SK-MEL-5 (cell line): Measurements from ENCODE around the gene FREM2.

RAMPAGE:
- cytosol, long total RNA, result no peak
- long total RNA, result no peak
- nucleus, long total RNA, result start-site peak on the minus strand at chr13:33542226-33543013, 39 and 8 reads in 2 replicates
Measured at GRCh38 chr13:33541875-33543118, 256.7 kb upstream of the STARD13 start.

DNA sequence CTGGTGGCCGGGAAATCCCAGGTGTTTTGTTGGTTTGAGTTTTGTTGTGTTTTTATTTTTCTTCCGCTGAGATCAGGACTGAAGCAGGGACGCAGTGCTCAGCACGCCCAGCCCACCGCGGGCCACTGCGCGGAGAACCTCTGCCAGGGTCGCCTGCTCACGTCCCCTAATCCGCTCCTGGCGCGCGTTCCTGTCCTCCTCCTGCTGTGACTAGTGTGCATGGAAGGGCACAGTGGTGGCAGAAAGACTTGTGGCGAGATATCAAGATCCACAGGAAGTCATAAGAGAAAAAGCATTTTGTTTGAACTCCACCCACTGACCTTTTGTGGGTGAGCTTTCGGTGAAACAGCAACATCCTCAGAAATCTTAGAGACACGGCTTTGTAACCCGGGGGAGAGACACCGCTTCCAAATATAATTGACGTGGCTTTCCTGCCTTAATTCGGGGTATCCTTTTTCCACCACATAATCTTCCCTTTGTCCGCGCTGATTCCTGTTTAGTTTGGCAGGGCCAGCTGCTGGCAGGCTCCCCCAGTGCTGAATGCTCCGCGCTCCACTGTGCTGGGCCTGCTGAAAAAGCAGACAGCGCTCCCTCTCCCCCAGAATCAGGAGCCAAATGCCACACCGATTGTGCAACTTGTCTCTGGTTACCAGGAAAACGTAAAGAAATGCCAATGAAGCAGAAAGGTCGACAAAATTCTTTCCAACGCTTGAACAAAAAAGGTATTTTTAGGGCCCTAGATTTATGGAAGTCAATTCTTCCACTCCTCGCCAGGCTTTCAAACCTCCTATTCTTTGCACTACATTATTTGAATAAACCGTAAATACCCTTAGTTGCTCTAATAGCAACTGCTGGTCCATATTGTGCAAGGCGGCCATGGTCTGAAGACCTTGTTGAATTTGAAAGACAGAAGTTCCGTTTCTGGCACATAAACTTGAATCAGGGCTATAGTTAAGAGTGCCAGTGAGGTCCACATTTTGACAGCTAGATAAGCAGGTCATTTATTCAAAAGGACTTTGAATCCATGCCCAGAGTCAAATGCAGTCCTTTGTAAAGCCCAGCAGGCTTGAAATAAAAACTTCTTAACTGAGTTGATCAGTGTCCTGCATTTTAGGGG, 206.9 kb upstream of the RFC3 start:
RAMPAGE:
- cytosol, long total RNA, result no peak
- long total RNA, result no peak
- nucleus, long total RNA, result no peak

GRCh38 chr13:33644558-33644951, 173.4 kb upstream of the RFC3 start:
RAMPAGE:
- cytosol, long total RNA, result no peak
- long total RNA, result no peak
- nucleus, long total RNA, result no peak

DNA sequence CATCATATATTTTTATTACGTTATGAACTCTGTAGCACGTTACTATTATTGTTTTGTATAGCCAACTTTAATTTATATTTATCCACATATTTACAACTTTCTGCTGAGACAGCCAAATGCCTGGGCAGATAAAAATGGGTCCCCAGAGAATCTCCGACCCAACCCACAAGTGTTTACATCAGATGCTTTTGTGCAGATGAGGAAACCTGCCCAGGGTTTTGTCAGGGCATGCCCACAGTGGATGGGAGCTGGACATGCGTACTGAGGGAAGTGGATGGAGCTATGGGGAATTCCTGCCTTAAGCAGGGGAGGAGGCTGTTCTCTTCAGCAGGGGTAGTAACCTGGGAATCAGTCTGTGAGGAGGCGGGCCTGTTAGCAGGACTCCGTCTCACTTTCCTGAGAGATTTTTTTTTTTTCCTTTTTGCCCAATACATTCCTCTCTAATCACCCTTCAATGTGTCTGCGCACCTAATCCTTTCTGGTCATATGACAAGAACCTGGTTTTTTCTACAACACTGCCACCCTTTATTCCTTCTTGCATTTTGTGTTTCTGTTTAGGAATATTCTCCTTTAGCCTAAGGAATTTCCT, 123.0 kb downstream of the RFC3 start:
RAMPAGE:
- cytosol, long total RNA, result no peak
- long total RNA, result no peak
- nucleus, long total RNA, result no peak

GRCh38 chr13:34335612-34336123, 517.7 kb downstream of the RFC3 start:
RAMPAGE:
- cytosol, long total RNA, result no peak
- long total RNA, result no peak
- nucleus, long total RNA, result no peak

DNA sequence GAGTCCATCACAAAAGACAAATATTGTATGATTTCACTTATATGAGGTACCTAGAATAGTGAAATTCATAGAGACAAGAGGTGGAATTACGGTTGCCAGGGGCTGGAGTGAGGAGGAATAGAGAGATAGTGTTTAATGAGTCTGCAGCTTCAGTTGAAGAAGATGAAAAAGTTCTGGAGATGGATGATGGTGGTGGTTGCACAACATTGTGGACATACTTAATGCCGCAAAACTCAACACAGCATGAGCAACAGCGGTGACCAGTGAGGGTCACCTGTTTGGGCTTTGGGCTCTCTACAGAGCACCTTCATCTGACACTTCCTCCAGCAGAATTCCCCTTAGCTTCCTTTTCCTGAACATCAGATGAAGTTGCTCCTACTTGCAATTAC, 163.1 kb downstream of the DCLK1 start:
RAMPAGE:
- cytosol, long total RNA, result no peak
- long total RNA, result no peak
- nucleus, long total RNA, result no peak

RAMPAGE:
- cytosol, long total RNA, result no peak
- long total RNA, result no peak
- nucleus, long total RNA, result no peak
Measured at GRCh38 chr13:36060905-36061583, 70.1 kb downstream of the DCLK1 start.

GRCh38 chr13:36919102-36919554, 910 bp downstream of the SMAD9 start:
RAMPAGE:
- cytosol, long total RNA, result no peak
- long total RNA, result no peak
- nucleus, long total RNA, result no peak

DNA sequence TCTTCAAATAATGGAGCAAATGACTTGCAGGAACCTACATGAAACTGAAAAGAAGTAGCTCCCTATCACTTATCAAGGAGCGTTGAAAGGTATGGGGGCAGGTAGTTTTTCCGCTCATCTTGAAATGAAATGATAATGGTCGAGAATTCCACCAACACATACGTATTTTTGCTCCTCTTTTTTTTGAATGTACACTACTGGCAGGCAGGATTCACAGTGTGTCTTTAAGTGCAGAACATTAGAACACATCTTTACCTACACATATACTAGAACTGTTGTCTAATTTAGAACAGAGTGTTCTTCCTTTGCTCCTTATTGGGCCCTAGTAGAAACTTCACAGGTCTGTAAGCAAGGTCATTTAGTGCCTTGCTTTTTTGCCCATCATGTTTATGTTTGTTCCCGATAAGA, 8.1 kb downstream of the CSNK1A1L start:
RAMPAGE:
- cytosol, long total RNA, result no peak
- long total RNA, result no peak
- nucleus, long total RNA, result no peak

RAMPAGE:
- cytosol, long total RNA, result no peak
- long total RNA, result no peak
- nucleus, long total RNA, result start-site peak on the plus strand at chr13:38686998-38687738, 12 and 6 reads in 2 replicates
Measured at GRCh38 chr13:38686603-38687724, at the start of gene FREM2. FREM2 (plus strand) TSS chr13:38687077.

DNA sequence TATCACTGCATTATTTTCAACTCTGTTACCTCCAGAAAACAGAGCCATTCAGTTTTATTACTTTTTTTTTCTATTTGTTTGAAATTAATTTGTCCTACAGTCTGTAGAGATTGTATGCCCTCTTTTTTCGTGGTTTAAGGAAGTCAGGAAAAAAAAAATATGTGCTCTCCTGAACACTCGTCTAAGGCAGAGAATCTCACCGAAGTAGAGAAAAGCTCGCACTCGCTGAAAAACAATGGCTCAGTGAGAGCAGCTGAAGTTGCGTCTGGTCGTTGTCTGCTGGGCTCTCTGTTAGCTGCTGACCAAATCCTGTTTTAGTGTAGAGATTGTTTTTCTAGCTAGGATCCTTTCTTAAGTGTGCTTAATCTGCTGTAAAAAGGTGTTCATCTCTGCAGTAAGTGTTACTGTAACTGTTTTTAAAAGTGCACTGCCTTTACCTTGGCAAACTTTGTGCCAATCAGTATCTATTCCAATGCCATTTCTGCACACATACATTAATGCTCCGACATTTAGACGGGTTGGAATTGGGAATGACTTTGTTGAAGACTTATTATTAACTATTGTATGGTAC, 38.6 kb downstream of the STOML3 start:
RAMPAGE:
- cytosol, long total RNA, result no peak
- long total RNA, result no peak
- nucleus, long total RNA, result no peak

GRCh38 chr13:39022251-39022708, 15.6 kb downstream of the PROSER1 start:
RAMPAGE:
- cytosol, long total RNA, result no peak
- long total RNA, result no peak
- nucleus, long total RNA, result no peak

RAMPAGE:
- cytosol, long total RNA, result no peak
- long total RNA, result no peak
- nucleus, long total RNA, result no peak
Measured at GRCh38 chr13:39600677-39601423, 2.1 kb downstream of the LHFPL6 start.

DNA sequence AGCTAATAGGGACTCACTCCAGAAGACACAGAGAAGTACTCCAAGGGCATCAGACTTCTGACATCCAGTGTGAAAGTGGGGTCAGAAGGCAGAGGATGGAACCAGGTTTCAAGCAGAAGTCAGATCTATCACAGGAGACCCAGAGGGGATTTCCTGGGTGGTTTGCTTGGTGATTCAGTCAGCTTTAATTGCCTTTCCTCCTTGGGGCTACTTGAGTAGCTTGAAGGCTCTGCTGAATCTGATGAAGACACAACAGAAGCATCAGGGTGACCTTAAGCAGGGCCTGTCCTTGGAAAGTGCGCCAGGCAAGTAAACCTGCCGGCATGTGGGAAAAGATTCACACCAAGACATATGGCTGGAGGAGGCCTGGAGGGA, 300.6 kb downstream of the COG6 start:
RAMPAGE:
- cytosol, long total RNA, result no peak
- long total RNA, result no peak
- nucleus, long total RNA, result no peak

RAMPAGE:
- cytosol, long total RNA, result no peak
- long total RNA, result no peak
- nucleus, long total RNA, result no peak
Measured at GRCh38 chr13:40060025-40060769, 404.7 kb downstream of the COG6 start.

DNA sequence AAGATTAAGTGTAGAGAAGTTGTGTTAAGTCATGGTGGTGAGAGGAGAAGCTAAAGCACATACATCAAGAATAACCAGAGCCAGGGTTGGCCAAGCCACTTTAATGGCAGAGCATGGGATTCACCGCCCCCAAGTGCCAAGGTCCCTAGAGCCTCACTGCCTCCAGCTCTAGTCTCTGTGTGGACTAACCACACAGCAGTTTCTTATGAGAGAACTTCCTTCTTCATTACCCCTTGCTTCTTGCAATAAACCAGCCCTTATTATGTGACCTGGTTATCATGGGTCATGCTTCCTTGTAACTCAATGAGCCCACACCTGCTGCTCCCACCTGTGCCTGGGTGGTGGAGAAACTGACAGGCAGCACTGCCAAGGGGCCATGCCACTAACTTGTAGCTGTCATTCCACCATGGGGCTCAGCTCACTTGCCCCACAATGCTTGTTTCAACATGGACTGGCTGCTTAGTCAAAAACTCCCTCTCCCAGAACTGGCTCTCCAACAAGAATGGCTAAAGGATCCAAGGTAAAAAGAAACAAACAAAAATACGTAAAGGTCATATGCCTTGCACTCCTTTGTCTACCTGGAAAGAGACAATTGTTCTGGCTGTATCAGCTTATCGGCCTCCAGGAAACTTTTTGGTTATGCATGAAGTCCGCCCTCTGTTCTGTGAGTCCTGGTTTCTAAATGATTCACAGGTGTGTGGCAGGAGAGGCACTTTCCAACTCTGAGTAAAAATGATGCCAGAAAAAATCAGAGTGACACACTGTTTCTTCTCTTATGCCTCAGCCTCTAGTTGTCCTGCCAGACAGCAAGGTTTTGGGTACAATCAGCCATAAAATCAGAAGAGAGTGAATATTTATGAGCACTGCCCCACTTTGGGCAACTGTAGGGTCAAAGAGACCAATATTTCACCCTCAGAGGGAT, 446.4 kb downstream of the COG6 start:
RAMPAGE:
- cytosol, long total RNA, result no peak
- long total RNA, result no peak
- nucleus, long total RNA, result no peak

GRCh38 chr13:40113449-40114015, 458.1 kb downstream of the COG6 start:
RAMPAGE:
- cytosol, long total RNA, result no peak
- long total RNA, result no peak
- nucleus, long total RNA, result no peak

DNA sequence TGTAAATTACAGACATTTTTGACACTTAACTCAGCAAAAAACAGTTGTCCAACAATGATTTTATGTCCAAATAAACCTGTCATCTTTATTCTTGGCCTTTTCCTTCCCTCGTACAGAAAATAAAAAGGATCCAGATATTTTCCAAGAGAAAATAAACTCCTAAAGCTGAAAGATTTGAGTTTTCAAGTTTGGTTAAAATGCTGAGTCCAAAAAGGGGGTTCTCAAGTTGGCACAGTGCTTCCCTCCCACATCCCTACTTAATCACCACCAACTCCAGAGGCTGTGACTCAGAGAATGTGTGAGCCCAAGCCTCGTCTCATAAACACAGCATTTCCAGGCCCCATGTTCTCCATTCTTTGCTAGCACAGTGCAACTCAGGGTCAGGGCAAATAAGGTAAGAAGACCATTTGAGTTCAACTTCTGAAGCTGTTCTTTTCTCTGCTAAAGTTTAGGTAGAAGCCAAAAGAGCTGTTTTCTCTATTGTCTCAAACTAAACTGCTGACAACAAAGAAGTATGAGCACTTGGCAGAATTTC, 494.0 kb downstream of the COG6 start:
RAMPAGE:
- cytosol, long total RNA, result no peak
- long total RNA, result no peak
- nucleus, long total RNA, result no peak

GRCh38 chr13:40206104-40207279, 459.9 kb downstream of the FOXO1 start:
RAMPAGE:
- cytosol, long total RNA, result no peak
- long total RNA, result no peak
- nucleus, long total RNA, result no peak

GRCh38 chr13:40221093-40222329, 444.9 kb downstream of the FOXO1 start:
RAMPAGE:
- cytosol, long total RNA, result no peak
- long total RNA, result no peak
- nucleus, long total RNA, result no peak